ENCODE measurements around a stretch of chr7.

DNA sequence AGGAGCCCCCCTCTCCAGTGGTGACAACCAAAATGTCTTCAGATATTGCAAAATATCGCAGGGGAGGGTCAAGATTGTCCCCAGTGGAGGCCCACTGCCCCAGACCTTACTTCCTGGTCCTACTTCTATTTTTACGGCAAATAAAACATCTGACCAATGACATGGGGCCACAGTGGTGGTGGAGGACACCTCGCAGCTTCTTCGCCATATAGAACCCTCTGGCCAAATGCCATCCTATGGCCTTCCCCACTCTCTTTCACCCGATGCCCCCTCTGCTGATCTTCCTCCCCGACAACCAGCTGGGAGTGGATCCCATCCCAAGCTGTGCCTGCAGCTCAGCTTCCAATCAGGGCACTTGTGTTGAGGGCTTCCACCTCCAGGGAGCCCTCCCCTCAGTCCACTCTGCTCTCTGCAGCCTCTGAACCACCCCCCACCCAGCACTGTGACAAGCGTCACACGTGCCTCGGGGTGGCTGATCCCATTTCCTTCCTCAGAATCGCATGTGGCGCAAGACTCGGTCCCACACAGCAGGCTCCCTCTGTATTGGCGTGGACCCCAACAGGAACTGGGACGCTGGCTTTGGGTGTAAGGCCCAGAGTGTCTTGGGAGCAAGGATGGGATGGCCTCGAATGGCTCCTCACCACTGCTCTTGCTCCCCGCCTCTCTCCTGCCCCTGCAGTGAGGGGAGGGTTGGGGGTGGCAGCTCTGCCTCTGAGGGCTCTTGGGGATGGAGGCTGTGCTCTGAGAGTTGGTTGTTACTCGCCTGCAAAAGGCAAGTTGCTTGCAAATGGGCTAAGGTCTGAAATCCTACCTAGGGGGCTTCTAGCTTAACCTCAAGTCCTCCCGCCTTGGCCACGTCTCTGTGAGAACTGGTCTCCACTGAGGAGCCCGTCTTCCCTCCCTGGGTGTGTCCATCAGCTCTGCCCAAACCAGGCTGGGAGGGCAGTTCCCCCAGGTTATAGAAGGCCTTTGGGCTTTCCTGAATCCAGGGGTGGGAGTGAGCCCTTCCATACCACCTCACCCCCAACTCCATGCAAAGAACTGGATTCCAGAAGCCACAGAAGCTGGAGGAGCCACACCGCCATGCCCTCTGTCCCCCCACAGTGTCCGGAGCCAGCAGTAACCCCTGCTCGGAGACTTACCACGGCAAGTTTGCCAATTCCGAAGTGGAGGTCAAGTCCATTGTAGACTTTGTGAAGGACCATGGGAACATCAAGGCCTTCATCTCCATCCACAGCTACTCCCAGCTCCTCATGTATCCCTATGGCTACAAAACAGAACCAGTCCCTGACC lies 4.2 kb downstream of the CPA1 start:
- RRBS = no CpG with 5 or more reads among the region's 25 CpGs

- RRBS = no CpG with 5 or more reads among the region's 11 CpGs
Observed at GRCh38 chr7:130385335-130386117, 5.2 kb downstream of the CPA1 start.

GRCh38 chr7:130394243-130394753 lies 14.0 kb downstream of the CPA1 start:
- RRBS = no CpG with 5 or more reads among the region's 4 CpGs

DNA sequence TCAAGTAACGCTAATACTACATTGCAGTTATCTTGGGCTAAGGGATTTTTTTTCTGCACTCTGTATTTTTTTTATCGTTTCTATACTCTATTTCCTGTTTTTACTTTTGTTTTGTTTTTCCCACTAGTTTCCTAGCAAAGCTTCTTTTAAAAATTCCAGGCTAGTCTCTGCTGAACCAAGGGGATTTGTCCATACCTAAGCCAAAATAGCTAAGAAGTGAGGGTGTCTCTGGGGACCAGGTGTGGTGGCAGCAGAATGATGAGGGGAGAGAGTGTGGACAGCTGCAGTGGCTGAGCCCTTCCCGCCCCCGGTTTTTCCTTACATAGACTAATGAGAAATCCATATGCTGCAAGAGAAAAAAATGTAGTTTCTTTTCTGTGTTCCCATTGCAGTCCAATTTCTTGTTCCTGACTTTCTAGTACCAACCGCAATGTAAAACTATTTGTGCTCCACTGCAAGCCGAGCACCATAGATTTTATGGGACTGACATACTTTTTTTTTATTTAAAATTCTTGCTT lies 10.1 kb downstream of the CEP41 start:
- RRBS = no CpG with 5 or more reads among the region's 6 CpGs

DNA sequence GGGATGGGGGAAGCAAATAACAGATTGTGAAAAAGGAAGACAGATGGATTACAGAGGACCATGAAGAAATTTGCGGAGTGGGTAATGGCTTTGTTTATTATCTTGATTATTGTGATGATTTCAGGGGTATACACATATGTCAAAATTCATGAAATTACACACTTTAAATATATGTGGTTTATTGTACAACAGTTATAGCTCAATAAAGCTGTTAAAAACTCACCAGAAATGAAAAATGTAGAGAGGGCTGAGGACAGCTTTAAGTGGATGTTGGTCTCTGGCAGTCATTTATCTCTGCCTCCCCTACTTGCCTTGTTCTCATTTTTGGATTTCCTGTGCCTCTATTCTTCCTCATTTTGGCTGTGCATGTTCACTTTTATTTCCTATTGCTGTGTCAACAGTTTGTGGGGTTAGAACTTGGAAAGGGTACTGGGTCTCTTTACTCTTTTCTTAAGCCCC lies 18.7 kb upstream of the MEST start:
- RRBS = no CpG with 5 or more reads among the region's 1 CpG

- RRBS = 2% methylated on average over 5 of the region's 36 CpGs
Observed at GRCh38 chr7:130485977-130486551, 5.8 kb upstream of the MEST start.

GRCh38 chr7:130520648-130521423 lies 29.0 kb downstream of the MEST start:
- RRBS = no CpG with 5 or more reads among the region's 4 CpGs

DNA sequence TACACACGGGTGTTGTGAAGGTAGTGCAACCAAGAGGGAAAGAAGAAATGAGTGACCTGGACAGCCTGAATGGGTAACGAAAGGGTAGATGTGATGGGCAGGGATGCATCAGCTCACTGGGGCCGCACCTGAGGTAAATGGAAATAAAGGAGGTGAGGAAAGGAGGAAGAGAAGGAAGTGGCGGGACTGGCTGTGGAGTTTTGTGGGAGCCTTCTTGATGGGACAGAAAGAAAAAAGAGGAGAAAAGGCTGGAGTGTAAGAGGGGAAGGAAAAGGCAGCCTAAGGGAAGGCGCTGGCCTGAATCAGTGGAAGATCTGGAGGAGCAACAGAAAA lies 34.0 kb downstream of the MEST start:
- RRBS = no CpG with 5 or more reads among the region's 5 CpGs

GRCh38 chr7:130794317-130794776 lies 60.3 kb upstream of the KLF14 start:
- RRBS = no CpG with 5 or more reads among the region's 8 CpGs

- RRBS = no CpG with 5 or more reads among the region's 11 CpGs
Observed at GRCh38 chr7:130895027-130895502, 161.1 kb upstream of the KLF14 start.

DNA sequence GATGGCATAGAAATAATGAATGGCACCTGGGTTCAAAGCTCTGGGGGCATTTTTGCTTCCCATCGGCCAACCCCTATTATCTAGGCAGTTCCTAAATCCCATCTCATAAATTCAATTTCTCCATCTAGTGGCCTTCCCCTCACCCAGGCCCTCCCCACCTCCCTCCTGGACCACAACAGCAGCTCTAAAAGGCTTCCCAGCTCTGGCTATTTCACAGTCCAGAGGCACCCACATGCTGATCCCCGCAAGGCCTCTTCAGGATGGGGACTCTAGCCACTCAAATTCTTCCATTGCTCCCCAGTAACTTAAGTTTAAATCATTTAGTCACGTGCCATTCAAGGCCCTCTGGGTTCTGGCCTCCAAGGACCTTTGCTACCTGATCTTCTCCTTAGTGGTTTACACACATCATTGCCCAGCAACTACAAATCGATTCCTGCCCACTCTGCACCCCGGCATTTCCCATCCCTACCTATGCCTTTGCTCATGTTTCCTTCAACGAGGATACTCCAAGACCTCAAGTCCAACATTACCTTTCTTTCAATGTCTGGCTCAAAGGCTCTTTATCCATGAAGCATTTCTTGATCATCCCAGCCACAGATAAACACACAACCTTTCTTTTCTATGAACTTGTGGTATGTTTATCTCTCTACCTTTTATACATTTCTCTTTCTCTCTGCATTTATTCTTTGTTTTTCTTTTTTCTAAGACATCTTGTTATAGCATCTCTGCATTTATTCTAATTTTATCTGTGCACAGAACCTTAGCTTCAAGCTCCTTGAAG lies 202.5 kb upstream of the KLF14 start:
- RRBS = no CpG with 5 or more reads among the region's 6 CpGs

- RRBS = no CpG with 5 or more reads among the region's 20 CpGs
Observed at GRCh38 chr7:130941297-130942108, 207.5 kb upstream of the KLF14 start.

- RRBS = no CpG with 5 or more reads among the region's 6 CpGs
Observed at GRCh38 chr7:130945203-130945919, 211.4 kb upstream of the KLF14 start.

GRCh38 chr7:130961048-130961822 lies 227.2 kb upstream of the KLF14 start:
- RRBS = no CpG with 5 or more reads among the region's 12 CpGs

- RRBS = no CpG with 5 or more reads among the region's 9 CpGs
Observed at GRCh38 chr7:130989608-130989930, 255.6 kb upstream of the KLF14 start.

GRCh38 chr7:130995377-130996177 lies 261.6 kb upstream of the KLF14 start:
- RRBS = no CpG with 5 or more reads among the region's 11 CpGs

- RRBS = no CpG with 5 or more reads among the region's 5 CpGs
Observed at GRCh38 chr7:131008659-131009150, 274.7 kb upstream of the KLF14 start.

DNA sequence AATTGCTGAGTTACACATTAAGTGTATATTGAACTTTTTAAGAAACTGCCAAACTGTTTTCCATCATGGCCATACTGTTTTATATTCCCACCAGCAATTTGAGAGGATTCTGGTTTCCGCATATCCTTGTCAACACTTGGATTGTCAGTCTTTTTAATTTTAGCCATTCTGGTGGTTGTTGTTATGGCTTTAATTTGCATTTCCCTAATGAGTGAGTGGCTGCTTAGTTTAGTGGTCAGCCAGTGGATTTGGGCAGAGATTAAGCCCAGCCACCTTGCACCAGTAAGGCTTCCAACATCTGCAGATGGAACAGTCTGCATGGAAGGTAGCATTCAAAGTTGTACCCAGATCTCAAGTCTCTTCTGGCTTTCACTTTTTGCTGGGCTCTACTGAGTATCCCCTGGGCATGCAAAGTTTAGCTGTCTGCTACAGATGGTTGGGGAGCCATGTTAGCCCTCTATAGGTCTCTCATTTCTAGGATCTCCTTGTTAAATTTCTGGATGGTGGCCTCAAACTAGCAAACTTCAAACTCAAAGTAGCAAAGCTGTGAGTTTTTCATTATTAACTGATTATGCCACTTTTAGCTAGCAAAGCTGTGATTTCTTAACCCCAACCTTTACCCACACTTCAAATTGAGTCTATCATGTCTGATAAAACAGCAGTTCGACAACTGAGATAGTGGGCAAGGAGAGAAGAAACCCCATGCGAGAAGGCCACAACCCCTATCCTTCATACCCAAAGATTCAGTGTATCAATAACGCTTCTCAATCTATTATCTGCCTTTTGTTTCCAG lies 280.8 kb upstream of the MKLN1 start:
- RRBS = no CpG with 5 or more reads among the region's 4 CpGs

DNA sequence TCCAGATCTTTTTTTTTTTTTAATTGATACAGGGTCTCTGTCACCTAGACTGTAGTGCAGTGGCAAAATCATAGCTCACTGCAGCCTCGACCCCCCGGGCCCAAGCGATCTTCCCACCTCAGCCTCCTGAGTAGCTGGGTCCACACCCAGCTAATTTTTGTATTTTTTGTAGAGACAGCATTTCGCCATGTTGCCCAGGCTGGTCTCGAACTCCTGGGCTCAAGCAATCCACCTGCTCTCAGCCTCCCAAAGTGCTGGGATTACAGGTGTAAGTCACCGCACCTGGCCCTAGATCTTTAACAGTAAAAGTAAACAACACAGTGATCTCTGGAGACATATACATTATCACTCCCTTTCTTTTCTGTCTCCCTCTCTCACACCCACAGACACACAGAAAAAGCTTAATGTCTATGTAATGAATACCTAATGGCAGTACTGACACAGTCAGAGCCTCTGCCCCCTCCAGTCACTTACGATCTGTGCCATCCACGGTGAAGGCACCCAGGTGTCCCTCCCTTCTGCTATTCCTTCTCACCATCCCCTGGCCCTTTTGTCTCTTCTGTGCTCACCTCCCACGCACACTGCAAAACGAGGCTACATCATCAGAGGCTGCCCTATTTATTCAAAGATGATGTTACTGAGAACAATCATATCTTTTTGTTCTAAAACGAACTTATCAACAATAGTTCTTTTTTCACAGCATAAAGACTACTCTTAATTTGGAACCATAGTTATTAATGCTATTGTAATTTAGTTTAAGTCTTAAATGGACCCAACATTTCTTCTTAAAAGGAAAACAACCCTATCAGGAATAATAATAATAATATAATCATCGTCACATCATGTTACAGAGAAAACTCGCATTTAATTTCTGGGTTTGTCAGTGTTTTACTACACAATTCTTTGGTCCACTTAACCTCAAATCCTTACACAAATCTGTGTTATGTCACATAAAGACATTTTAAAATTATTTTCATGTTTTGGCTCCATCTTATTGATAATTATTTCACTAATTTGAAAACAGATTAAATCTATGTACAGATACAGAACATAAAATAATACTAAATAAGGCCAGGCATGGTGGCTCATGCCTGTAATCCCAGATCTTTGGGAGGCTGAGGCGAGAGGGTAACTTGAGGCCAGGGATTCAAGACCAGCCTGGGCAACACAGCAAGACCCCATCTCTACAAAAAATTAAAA lies 246.9 kb upstream of the MKLN1 start:
- RRBS = no CpG with 5 or more reads among the region's 14 CpGs

- RRBS = no CpG with 5 or more reads among the region's 2 CpGs
Observed at GRCh38 chr7:131087285-131087622, 240.4 kb upstream of the MKLN1 start.